Tongue (tissue), 2 donors: Measurements from ENCODE around the gene C2orf49.

DNA sequence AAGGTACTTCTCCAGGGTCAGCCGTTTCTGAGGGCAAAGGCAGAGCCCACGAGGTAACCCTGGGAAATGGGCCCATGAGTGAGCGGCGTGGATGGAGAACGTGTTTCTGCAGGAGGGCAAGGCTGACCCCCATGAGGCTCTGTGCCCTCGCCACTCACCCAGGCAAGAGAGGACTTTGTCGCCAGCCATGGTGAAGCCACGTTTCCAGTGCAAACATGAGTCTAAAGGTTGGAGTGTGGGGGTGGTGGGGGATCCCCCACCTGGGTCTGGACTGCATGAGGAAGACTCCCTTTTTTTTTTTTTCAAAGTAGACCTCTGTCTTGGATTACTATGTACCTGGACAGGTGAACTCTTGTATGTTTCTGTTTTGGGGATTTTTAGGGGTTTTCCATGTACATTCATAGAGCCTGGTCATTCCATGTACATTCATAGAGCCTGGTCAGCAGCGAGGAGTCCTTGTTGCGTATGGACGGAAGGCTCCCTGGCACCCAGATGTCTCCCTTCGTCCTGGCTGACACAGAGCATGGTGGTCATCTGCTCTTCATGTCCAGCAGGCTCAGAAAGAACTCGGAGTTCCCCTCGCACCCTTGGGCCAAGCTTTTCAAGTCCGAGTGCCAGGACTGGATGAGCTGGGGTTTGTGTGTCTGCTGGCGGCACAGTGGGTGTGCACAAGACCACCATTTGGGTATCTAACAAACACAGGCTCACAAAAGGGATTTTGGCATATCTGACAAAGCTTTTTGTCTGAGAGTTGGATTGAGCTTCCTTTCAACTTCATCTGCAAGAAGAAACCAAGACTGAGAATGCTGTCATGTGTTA lies 25.4 kb downstream of the GPR45 start:
- RAMPAGE, long total RNA: no peak

GRCh38 chr2:105280449-105280814 lies 38.9 kb downstream of the GPR45 start:
- RAMPAGE, long total RNA: no peak

DNA sequence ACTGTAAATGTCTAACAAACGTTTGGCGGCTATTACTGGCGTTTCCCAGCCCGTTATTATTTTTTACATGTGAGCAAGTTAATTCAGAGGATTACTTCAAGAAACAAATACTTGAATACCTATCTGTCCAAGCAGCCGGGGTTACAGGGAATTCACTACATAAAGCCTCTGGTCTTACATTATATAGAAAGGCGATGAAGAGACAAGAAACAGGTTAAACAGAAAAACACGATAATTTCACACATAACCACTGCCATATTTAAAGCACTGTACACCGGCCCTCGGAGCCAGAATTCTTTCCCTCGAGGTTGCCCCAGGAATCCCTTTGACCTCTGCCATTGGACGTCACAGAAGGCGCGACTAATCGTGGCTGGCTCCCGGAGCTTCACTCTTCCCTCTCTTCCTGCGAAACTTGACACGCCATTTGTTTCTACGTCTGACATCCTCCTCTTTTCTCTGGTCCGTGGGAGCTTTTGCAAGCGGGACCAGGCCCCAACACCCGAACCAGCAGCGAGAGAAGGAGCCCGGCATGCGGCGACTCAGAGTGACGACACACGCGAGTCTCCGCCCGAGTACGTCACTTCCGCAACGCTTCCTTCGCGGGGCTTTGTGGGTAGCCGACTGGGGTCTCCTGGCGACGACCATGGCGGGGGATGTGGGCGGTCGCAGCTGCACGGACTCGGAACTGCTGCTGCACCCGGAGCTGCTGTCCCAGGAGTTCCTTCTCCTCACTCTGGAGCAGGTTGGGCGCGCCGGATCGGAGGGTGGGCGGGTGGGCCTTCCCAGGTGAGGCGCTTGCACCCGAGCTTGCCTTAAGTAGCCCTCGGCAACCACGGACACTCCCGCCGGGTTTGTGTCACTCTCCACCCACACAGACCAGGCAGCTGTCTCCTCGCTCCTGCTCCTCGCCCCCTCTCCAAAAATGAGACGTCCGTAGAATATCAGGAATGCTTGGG lies at the start of gene C2orf49:
TSS of gene C2orf49 (plus strand) at position 596 of the 956 bp plus-strand sequence.
- RAMPAGE, long total RNA: start-site peak on the minus strand centred at position 550 of the sequence, 49 bp wide, 30 and 15 reads in 2 replicates

DNA sequence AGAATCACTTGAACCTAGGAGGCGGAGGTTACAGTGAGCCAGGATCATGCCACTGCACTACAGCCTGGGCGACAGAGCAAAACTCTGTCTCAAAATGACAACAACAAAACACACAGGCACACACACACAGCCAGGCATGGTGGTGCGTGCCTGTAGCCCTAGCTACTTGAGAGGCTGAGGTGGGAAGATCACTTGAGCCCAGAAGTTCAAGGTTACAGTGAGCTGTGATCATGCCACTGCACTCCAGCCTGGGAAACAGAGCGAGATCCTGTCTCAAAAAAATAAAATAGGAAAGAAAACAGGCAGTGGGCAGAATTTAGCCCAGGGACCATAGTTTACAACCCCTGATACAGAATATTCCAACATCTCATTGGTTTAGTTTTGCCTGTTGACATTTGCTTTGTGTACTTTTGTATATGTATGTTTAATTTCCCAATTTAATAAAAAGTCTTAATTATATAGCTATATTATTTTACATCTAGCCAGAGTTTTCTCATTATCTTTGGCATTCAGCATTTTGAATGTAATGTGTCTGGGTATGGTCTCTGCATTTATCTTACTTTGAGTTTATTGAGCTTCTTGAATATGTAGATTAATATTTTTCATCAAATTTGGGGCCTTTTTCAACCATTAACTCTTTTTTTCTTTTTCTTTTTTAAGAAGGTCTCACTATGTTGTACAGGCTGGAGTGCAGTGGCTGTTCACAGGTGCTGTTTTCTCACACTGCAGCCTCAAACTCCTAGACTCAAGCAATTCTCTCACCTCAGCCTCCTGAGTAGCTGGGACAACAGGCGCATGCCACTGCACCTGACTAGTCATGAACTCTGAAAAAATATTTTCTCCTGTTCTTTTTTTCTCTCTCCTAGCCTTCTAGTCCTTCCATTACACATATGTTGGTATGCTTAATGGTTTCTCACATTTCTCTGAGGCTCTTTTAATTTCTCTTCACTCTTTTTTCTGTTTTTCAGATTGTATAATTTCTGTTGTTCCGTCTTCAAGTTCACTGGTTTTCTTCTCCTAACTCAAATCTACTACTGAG lies 19.3 kb downstream of the C2orf49 start:
- RAMPAGE, long total RNA: no peak

- RAMPAGE, long total RNA: no peak
Measured at GRCh38 chr2:105369552-105370617, 29.0 kb downstream of the FHL2 start.

DNA sequence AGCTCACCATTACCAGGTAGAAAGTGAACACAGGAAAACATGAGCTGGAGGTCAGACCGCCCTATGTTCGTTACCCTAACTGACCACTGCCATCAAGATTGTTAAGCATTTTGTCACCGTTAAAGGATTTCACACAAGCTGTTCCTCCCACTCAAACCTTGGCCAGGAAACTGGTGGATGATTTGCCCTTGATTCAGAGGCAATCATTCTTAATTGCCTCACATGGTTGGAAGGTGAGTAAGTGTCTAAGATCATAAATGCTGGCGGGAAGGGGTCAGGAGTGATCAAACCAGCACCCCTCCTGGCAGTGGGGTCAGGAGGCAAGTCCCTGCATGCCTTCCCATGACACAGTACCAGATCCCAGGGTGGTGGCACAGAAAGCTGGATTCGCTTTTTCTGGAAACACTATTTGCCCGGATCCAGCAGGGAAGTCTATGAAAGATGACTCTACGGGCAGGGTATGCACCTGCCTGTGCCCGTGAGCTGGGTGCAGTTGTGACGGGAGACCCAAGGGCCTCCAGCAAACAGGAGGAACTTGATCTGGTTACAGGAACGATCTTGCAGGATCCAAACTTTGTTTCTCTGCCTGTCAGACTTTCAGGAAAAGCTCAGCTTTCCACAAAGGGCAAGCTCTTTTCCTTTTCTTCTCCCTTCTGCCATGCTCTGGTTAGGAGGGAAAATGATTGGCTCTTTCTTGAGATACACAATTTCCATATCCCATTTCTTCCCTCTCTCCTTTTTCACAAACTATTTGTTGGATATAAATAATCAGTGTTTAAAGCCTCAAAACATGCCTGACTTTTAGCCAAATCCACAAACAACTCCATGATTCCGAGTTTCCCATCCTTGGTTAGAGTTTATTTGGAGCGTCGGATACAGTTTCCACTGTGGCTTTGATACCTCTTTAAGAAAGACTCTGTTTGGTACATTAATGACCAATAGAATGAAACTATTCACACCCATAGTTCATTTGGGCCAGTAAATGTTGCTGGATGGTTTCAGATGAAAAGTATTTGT lies 5.6 kb upstream of the FHL2 start:
- RAMPAGE, long total RNA: no peak

DNA sequence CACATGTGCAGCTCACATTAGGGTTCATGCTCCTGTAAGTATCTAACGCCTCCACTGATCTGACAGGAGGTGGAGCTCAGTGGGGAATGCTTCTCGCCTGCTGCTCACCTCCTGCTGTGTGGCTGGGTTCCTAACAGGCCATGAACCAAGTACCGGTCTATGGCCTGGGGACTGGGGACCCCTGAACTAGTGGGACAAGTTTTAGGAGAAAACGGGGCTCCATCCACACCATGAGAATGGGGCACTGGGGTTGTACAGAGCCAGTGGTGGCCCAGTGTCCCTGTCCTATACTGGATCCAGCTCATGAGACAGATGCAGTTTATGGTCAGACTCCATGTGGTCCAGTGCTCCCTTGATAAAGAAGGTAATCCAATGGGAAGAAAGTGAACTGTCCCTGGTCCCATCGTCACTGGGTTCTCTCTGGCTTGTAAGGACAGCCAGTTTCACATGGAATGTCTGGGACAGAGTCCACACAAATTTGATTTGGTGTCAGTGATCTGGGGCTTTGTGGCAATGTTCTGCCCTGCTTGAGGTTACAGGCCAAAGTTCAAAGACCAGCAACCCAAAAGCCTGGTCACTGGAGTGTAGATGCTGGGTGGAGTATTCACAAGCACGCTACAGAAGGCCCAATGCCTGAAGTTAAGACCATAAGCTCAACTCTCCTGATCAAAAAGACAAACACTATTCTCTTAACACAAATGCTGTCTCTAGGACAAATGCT lies 22.1 kb upstream of the FHL2 start:
- RAMPAGE, long total RNA: no peak

DNA sequence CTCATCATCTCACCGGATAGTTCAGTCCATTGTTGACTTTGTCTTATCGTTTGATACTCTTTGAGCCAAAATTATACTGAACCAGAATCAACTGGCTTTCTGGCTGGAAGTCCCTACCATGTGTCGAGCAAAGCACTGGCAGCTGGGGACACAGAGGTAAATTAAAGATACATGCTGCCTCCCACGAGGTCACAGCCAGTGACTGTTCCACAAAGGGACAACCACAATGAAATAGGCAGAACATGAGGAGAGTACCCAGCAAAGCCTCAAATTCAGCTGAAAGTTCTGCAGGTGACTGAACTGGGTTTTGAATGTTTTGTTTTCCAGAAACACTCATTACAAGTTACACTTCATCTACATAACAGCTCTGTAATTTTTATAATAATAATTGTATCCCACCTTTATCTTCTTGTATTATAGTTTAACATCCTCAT lies 91.5 kb upstream of the FHL2 start:
- RAMPAGE, long total RNA: no peak

- RAMPAGE, long total RNA: no peak
Measured at GRCh38 chr2:105576428-105576796, 168.3 kb upstream of the NCK2 start.

- RAMPAGE, long total RNA: no peak
Measured at GRCh38 chr2:105755842-105756317, 11.2 kb downstream of the NCK2 start.

DNA sequence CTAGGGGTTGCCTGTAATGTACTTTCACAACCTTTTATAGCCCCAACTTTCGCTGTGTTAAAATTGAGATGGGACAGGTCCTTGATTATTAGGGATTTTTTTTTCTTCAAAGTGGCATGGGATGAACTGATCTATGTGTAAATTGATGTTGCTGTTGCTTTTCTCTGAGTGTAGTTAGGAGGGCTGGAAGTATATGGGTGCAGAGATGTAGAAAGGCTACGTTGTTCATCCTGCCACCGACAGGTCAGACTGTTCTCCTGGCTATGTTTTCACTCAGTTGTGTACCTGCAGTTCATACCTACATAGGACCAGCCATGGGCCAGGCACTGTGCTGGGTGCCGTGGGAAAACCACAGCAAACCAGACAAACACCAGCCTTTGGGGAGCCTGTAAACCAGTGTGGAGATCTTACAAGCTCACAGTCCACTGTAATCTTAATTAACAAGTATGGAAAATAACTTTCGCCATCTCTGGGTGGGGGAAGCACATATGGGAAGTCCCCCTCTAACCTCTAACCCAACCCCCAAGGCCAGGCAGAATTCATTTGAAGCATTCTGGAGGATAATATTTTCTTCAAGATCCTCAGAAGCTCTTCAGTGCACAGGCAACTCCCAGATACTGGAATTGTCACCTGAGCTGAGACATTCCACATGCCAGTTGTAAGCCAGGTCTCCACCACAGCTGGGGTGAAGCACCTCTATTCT lies 12.7 kb downstream of the NCK2 start:
- RAMPAGE, long total RNA: no peak

- RAMPAGE, long total RNA: no peak
Measured at GRCh38 chr2:105775659-105776724, 31.3 kb downstream of the NCK2 start.

GRCh38 chr2:105856734-105857535 lies 112.2 kb downstream of the NCK2 start:
- RAMPAGE, long total RNA: no peak

DNA sequence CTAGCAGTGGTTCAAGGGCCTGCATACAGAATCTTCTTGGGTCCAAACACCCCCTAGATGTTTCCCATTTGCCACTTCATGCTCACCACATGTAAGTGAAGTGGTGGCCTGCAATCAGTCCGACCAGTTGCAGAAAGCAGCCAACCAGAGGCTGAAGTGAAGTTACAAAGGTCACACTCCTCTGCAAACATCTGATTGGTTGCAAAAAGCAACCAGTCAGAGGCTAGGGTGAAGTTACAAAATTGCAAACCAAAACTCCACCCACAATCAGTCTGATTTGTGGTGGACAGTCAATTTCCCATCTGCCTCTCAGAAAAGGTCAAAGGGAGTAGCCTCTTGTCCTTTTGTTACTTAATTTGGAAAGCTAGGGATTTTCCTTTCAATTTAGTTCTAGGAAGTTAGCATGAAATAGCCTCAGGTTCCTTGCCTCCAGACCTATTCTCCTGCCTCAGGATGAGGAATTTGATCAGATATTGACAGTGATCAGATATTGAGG lies 56.4 kb upstream of the ECRG4 start:
- RAMPAGE, long total RNA: no peak

GRCh38 chr2:106066149-106066393 lies 583 bp downstream of the ECRG4 start:
- RAMPAGE, long total RNA: no peak

- RAMPAGE, long total RNA: no peak
Measured at GRCh38 chr2:106085241-106086183, 20.0 kb downstream of the ECRG4 start.

- RAMPAGE, long total RNA: no peak
Measured at GRCh38 chr2:106094015-106094515, 28.6 kb downstream of the ECRG4 start.

DNA sequence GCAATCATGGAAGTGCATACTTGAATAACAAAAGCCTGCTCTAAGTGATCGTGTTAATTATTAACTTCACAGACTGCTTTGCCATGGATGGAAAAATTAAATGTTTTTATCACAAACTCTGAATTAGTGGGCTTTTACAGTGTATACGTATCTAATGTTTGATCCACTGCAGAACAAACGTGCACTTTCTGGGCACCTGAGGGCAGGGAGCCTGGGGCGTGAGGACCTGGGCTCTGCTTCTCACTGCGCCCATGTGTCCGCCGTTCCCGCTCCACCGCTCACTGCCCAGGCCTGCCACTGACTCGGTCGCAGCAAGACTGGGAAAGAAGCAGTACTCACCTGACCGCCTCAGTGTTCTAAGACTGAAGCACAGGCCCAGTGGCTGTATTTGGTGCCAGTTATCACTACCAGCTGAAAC lies 48.0 kb downstream of the ECRG4 start:
- RAMPAGE, long total RNA: no peak

- RAMPAGE, long total RNA: no peak
Measured at GRCh38 chr2:106124804-106125535, 59.5 kb downstream of the ECRG4 start.

DNA sequence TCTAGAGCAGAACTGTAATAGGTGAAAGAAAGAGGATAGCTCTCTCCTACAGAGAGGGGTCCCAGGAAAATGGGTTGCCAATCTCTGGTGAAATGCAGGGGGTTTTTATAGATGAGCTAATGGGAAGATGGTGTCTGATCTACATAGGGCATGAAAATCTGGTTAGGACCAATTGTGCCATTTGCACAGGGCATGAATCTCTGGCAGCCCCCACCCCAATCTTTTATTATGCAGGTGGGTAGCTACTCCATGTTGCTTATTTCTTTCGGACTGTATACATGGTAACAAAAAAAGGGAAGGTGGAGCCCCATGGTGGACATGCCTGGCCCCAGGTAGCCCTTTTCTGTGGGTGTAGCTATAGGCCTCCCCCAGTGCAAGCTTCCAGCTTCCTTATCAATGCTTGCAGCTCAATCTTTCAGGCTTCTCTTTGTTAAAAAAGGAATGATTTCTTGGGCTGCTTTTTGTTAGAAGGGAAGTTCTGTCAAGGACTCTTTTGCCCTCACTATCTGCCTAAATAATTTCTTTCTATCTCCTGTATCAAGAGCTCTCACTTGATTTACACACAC lies 14.3 kb upstream of the UXS1 start:
- RAMPAGE, long total RNA: no peak